ENCODE measurements around a stretch of chr7.

GRCh38 chr7:151498555-151499102 lies 21.1 kb downstream of the RHEB start:
- RRBS, result no CpG with 5 or more reads among the region's 4 CpGs

DNA sequence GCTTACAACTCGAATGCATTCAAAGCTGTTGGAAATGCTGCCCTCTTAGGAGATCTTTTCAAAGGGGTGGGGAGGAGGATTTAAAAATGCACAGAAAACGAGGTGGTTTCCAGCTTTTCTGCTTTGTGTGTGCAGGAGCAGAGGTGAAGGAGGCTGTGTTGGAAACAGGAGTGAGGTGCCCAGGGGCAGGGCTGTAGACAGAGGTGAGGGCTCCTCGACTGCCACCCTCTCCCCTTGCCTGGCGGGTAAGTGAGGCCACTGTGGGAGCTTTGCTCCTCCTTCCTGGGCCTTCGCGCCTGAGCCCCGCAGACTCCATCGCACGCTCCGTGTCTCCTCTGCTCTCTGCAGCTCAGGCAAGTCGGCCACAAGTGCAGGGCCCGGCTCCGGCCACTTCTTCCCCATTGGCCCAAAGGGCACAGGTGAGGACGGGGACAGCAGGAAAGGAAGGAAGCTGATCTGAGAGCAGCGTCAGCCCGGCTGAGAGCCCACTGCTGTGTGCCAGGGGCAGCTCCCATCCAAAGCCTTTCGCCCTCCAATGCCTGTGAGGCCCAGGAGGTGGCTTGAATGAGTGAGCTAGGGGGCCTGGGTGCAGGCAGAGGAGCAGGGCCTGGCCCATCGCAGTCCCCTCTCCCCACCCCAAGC lies 33.6 kb upstream of the RHEB start:
- RRBS, result 55% methylated on average over 2 of the region's 18 CpGs

DNA sequence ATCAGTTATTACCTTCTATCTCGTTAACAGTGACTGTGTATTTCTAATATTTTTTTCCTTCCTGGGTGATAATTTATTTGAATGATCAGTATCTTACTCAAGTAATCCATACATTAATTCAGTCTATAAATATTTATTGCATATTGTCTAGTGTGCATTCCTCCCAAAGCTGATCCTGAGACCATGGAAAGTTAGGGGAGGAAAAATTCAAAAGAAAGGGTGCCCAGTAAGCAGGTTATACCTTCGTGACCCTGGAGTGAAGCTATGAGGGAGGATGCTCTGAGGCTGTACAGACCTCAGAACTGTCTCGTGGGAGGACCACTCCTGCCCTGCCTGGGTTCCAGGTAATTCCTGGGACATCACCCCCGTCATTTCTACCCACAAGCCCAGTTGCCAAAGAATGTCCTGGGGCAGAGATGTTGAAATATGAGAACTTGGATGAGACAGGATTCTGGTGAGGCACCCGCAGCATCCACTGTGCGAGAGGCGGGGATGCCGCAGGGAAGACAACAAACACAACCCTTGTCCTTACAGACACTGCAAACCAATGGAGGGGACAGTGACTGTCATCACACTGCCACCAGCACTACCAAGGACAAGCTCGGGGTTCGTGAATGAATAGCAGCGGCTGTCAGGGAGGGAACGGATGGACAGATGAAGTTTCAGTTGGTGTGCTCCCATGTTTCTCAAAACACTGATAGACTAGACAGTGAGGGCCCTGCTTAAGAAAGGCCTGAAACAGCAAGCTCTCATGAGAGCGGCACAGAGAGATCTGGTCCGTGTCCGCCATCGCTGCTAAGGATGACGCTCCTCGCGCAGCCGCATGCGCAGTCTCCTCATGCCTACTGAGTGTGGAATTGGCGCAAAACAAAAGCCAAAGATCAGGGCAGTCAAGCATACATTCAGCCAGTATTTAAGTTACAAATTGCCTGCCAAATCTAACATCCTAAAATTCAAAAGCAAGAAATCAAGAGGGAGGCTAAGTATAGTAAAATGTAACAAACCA lies 81.9 kb upstream of the RHEB start:
- RRBS, result no CpG with 5 or more reads among the region's 22 CpGs

GRCh38 chr7:151717288-151717846 lies 159.5 kb downstream of the PRKAG2 start:
- RRBS, result no CpG with 5 or more reads among the region's 7 CpGs

GRCh38 chr7:151757040-151757557 lies 119.8 kb downstream of the PRKAG2 start:
- RRBS, result 27% methylated on average over 2 of the region's 8 CpGs

- RRBS, result no CpG with 5 or more reads among the region's 13 CpGs
These were observed 79.3 kb downstream of the PRKAG2 start for GRCh38 chr7:151797412-151798316.

DNA sequence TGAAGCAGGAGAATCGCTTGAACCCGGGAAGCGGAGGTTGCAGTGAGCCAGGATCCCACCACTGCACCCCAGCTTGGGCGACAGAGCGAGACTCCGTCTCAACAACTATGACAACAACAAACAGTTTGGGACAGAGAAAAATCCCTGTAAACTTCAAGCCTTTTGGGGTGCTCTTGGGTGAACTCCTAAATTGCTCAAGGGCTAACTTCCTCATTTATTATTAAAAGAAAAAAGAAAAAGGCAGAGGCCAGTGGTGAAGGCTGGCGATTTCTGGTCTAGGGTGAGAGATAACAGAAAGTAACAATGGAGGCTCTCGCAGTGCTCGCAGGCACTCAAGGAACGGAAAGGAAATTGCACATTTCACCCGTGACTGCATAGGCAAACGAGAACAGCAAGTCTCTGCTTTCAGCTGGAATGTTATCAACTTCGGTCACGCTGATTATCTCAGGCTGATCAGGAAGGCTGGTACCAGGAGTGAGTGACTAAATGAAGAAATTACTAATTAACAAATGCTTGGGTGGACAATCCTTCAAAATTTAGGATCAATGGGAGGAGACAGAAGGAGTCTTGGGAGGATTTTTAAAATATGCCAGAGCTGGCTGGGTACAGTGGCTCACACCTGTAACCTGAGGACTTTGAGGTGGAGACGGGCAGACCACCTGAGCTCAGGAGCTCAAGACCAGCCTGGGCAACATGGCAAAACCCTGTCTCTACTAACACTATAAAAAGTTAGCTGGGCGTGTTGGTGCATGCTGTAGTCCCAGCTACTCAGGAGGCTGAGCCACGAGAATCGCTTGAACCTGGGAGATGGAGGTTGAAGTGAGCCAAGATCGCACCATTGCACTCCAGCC lies 70.6 kb downstream of the PRKAG2 start:
- RRBS, result no CpG with 5 or more reads among the region's 19 CpGs

GRCh38 chr7:151808339-151809204 lies 68.3 kb downstream of the PRKAG2 start:
- RRBS, result no CpG with 5 or more reads among the region's 25 CpGs

DNA sequence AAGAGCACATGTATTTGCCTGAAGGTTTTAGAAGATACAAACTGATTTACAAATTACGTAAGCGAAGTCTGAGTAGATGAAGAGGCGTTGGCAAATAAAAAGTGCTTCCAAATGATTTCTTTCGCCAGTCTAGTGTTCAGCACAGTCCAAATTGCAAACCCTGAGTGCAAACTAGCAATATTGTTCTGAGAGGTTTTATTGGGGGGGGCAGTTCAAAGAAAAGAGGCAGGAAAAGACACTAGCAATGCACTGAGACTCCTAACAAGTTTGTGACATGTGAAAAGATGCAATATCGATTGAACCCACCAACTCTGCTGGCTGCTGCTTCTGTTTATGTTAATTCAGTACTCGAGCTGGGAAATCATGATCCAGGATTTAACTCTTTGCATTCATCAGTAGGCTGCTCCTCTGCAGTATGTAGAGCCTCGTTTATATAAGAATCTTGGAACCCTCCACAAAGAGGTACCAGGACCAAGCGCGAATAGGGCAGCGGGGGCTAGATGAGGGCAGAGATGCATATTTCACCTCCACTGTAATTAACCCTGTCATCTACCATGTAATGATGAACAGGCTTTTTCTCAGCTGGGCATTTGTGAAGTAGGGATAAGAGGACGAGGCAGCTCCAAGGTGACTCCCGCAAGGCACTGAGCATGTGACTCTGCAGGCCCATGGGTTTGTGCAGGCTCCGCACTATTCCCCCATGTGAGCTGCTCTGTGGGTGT lies 7.9 kb downstream of the PRKAG2 start:
- RRBS, result no CpG with 5 or more reads among the region's 13 CpGs

- RRBS, result no CpG with 5 or more reads among the region's 18 CpGs
These were observed 33.0 kb upstream of the GALNTL5 start for GRCh38 chr7:151922977-151923892.

DNA sequence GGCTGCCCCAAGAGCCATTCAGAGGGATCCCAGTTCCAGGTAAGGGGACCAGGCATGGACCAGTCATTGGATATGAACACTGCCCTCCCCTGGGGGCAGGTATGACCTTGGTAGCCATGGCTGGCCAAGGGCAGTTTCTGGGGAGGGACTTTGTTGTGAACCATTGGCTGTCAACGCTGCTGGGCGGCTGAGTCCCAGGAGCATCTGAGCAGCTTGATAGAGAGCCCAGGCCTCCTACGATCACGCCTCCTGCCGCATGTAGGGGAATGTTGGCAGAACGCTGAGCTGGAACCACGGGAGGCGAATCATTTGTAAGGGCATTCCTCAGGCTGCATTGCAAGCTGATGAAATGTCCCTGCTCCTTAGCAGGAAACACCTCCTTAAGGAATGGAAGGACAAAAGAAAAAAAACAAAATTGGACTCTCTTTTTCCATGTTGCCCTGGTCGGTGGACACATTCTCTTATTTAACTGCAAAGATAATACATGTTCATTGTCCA lies 31.9 kb downstream of the GALNTL5 start:
- RRBS, result no CpG with 5 or more reads among the region's 9 CpGs

DNA sequence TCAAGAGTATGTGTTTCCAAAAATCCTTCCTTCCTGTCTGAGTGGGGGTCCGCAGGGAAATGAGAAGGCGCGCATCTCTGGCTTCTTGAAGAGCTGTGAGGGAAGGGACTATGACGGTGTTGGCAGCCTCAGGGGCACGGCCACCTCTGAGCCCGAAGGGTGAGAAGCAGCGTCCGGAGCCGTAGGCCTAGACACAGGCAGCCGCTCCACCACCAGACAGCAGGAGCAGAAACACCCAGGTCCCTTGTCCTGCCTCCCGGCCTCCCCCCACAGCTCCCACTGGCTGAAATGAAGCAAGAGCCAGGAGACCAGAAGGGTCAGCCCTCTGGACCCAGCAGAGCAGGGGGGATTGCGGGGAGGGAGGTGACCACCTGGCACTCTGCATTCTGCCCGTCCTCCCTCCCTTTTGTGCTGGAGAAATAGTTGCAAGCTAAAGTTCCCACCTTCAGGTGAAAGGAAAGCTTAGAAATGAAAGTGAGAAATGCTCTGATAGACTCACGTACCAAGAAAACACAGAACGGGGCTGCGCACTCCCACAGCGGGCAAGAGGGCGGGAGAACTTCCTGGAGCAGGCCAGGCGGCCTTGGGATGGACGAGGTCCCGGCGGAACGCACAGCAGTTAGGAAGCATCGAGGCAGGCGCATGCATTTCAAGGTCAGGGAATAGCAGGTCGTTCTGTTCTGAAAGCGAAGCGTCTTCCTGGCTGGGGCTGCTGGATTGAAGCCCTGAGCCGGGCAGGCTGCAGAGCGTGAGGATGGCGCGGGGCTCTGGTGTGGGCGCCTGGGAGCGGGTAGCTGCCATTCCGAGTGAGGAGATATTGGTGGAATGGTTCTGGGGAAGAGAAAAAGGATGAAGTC lies 105.5 kb downstream of the GALNT11 start:
- RRBS, result 93% methylated on average over 3 of the region's 35 CpGs

GRCh38 chr7:152615162-152615739 lies 60.7 kb downstream of the XRCC2 start:
- RRBS, result 0% methylated on average over 1 of the region's 12 CpGs

GRCh38 chr7:152711318-152711547 lies 35.3 kb upstream of the XRCC2 start:
- RRBS, result no CpG with 5 or more reads among the region's 7 CpGs

DNA sequence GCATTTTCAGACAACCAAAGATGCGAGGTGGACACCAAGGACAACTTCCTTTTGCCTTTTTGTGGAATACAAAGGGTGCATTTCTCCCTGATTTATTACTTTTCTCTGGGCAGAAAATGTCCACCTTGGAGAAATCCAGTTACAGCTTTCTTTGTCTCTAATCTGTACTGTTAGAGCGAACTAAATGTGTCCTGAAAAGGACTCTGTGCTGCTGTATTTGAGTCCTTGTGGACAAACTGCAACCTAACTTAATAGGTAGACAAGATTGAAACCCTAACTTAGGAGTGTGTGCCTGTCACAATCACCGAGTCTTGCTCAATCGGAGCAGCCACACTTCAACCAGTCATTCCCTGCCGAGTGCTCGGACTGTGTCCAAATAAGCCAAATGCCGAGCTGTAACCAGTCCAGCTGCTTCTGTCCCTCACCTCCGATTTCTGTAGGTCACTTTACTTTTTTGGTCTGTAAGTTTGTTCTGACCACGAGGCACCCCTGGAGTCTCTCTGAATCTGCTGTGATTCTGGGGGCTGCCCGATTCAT lies 139.8 kb downstream of the ACTR3B start:
- RRBS, result no CpG with 5 or more reads among the region's 10 CpGs

DNA sequence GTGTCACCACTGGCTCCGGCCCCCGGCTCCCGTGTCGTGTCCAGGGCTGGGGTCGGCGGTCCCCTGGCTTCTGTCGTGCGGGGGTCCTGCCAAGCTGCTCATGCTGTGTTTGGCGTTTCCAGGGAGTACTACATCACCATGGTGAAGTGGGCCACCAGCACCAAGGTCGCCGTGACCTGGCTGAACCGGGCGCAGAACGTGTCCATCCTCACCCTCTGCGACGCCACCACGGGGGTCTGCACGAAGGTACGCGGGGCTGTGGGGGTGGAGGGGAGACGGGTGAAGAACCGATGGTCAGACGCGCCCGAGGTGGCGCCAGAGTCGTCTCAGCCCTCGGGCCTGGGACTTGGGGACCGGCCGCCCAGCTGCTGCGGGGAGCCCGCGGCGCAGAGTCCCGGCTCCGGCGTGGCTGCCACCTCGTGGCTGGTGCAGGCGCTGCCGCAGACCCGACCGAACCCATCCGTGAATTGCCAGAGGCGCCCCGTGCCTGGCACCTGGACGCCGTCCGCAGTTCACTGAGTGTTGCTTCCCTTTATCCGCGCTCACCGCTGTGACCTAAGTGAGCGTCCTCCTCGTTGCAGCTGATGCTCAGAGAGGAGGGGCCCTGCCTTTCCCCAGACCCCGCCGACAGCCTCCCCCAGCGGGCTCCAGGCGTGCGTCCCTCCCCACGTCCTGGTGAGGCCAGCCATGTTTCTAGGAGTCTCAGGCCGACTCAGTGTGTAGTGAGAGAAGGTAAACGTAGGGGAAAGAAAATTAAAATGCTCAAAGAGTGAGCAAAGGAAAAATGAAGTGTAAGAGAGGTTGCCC lies 208.8 kb downstream of the PAXIP1 start:
- RRBS, result 2% methylated on average over 7 of the region's 61 CpGs

GRCh38 chr7:154965778-154966630 lies 36.9 kb downstream of the PAXIP1 start:
- RRBS, result no CpG with 5 or more reads among the region's 11 CpGs

DNA sequence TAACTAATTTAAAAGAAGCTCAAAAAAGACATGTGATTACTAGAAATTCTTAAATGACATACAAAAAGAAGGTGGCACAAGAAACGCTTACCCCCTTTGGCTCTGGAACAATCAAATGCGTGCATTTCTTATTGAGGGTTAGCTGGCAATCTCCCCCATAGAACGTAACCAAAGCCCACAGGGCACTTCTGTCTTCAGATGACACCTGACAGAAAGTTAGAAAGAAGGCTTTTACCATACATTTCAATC lies 19.9 kb downstream of the PAXIP1 start:
- RRBS, result no CpG with 5 or more reads among the region's 3 CpGs

DNA sequence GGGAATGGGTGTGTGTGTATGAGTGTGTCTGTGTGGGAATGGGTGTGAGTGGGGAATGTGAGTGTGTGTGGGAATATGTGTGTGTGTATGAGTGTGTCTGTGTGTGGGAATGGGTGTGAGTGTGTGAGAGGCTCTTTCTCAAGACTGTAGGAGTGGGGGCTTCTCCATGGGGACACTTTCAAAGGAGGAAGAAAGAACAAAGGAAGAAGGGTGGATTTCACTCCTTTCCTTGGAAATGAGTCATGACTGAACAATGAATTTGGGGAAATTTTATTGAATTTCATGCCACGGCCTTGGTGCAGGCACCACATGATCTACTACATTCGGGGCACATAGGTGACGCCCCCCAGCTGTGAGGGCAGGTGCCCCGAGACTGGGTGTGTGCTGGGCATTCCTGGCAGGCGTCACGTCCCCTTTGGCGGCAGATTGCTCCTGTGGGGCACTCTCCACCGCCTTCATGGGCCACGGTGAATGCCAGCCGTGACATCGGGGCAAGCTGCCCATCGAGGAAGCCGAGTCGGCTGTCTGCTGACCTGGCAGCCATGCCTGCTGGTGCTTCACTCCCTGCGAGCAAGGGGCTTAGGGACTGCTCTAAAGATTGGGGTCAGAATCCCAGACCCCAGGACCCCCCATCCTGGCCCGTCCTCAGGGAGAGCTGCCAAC lies 88.7 kb upstream of the INSIG1 start:
- RRBS, result no CpG with 5 or more reads among the region's 16 CpGs

- RRBS, result no CpG with 5 or more reads among the region's 5 CpGs
These were observed 22.8 kb upstream of the INSIG1 start for GRCh38 chr7:155274613-155275498.